CMK (cell line): ENCODE data around the gene NPHP3.

GRCh38 chr3:129279344-129280105 is 855 bp downstream of the HMCES start:
- RRBS, result 1% methylated on average over 2 of the region's 31 CpGs

GRCh38 chr3:129305183-129306129 is 10.6 kb downstream of the H1-10 start:
- RRBS, result no CpG with 5 or more reads among the region's 29 CpGs

DNA sequence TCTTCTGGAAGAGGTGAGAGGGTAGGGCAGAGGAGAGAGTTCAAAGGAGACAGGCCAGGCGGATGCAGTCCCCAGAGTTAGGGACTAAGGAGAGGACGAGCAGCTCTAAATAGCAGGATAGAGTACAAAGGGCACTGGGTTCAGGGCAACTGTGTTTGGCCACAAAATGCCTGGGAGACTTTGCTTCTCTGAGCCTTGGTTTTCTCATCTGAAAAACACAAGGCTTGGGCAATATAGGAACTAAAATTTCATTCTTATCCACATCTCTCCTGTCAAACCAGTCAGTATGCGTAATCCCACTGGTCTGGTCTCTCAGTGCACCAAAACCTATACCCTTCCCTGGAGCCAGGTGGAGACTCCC is 10.0 kb downstream of the EFCAB12 start:
- RRBS, result no CpG with 5 or more reads among the region's 3 CpGs

- RRBS, result no CpG with 5 or more reads among the region's 3 CpGs
Observed at GRCh38 chr3:129424040-129424537, 4.3 kb downstream of the EFCAB12 start.

DNA sequence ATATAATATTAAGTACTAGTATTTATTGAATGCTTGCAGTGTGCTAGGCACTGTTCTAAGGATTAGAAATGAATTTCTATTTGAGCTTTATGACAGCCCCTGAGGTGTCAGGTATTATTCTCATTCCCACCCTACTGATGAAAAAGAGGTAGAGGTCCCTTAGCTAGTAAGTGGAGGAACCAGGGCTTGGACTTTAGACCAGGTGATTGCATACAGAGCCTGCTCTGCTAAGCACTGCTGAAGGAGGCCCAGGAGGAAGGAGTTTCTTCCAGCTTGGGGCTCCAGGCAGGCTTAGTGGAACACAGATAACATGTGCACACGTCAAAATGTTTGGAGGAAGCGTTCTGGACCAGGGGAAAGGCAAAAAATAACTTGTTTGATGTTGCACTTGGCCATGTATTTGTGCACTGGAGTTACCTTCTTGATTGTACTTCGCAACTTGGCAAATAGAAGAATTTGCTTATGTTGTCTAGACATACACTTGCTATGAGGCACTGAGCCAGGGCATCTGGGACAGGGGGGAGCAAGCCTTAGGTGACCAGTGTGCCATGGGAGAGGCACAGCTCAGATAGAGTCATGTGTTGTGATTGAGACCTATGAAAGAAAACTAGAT is 22.4 kb downstream of the IFT122 start:
- RRBS, result no CpG with 5 or more reads among the region's 3 CpGs

DNA sequence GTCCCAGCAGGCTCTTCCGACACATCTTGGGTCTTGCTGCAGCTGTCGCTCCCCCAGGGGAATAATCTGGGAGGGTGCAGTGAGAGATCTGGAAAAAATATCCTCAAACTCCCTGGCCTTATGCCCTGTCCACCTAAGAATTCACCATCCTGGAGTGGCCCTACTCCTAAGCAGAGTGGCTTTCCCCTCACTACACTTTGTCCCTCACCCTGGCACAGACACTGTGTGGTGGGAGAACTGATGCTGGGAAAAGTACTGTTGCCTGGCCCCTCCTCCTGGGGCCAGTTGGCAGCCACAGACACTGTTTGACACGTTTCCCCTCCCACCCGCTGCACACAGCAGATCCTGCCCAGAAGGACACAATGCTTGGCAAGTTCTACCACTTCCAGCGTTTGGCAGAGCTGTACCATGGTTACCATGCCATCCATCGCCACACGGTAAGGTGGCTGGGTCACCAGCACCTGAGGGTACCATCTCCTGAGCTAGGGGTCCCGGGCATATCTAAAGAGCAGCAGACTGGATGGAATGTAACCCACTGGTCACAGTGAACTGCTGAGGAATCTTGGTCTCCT is 21.0 kb upstream of the RHO start:
- RRBS, result no CpG with 5 or more reads among the region's 8 CpGs

DNA sequence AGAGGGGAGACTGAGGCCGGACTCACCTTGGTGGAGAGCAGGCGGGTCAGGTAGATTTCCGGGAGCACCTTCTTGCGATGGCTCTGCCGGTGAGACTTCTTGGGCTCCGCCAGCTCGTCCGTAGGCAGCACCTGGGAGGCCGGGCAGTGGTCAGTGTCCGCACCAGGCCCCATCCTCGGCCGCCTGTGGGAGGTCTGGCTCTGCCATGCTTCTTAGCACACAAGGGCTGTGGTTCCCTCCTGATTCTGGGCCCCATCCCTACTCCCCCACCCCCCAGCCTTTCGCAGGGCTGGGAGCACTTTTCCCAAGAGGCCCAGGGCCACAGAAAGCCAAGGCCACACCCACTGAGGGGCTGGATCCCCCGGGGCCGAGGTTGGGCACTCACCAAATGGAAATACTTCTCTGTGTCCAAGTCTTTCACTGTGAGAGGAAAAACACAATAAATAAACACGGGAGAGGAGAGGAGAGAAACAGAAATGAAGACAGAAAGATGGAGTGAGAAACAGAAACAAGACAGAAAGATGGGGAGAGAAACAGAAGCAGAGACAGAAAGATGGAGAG is 17.4 kb downstream of the H1-8 start:
- RRBS, result 95% methylated on average over 5 of the region's 16 CpGs

DNA sequence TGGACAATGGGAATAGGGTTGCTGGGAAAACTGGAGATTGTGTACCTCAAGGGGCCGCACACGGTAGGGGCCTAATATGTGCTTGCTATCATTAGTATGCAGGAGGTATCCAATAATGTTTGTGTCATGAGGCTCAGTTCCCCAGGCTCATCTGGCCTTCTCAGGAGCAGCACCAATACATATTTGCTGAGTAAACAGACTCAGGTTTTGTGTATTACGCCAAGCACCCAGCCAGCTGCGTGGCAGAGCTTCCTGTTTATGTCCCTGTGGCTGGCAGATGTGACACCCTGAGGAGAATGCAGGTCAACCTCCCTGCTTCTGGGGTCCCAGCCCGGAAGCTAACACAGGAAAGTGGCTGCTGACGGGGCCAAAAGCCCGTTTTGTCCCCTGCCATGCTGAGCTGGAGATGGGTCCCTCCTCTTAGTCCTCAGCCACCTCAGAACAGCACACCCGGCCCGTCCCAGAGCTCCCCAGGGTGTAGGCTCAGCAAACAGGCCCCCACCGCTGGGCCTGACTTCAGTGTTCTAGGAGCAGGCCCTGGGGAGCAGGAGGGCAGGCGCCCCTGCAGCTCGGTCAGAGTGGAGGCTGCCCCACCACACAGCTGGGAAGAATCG is 29.6 kb downstream of the PLXND1 start:
- RRBS, result 29% methylated on average over 1 of the region's 13 CpGs

DNA sequence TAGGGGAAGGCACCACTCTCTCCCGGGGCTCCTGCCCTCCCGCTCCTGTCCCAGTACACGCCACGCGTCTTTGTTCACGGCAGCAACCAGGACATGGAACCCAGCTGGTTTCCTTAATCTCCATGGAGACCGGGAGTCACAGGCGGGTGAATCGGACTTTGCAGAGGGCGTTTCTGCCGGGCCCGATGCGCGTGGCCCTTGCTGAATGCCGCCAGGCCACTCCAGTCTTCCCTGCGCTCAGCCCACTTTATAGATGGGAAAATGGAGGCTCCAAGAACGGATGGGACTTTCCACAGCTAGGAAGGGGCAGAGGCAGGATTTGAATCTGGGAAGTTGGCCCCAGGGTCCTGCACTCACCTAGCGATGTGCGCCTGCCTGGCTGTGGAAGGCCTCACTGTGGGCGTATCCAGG is 7.4 kb downstream of the PLXND1 start:
- RRBS, result 80% methylated on average over 7 of the region's 20 CpGs

DNA sequence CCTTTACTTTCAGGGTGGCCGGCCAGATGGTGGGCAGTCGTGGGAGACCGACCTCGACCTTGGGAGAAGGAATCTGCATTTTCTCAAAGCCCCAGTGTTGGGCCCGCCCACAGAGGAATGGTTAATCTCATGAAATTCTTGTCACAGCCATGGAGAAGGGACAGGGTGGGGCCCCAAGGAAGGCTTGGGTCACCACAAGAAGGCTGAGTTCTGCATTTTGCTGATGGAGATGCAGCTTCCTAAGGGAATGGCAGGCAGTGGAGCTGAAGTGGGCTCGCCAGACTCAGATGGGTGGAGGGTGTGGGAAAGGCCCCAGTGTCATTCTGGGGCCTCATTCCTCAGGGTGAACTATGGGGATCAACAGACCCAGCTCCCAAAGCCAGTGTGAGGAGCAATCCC is 2.8 kb downstream of the PLXND1 start:
- RRBS, result no CpG with 5 or more reads among the region's 6 CpGs

DNA sequence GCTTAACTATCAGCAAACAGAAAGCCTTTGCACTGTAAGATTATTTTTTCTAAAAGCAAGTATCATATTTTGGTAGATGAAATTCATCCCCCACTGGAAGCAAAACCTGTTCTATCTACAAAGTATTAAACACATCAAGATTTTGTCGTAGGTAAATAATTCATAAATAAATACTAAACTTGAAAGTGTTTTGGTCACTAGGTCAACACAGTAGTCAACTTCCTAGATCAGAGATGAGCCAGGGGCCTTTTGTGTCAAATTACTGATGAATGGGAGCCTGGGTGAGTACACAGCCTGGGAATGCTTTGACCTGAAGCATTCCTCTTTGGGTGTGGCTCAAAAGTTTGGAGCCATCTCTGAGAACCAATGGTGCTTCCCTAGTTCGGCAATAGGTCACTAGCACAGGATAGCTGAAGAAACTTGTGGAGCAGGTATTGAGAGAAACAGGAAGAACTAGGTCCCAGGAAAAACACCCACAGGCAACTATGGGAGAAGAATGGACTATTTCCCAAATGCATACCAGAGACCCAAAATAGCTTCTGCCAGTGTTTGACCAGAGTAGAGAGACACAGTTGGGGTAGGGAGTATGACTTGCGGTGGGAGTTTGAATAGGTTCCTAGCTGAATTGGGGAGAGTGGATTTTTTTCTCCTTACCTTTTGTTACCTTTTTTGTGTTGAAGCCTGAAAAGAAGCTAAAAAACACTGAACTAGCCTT is 56.6 kb upstream of the PLXND1 start:
- RRBS, result no CpG with 5 or more reads among the region's 3 CpGs

GRCh38 chr3:129757061-129757850 is 136.3 kb downstream of the TMCC1 start:
- RRBS, result no CpG with 5 or more reads among the region's 4 CpGs

- RRBS, result no CpG with 5 or more reads among the region's 3 CpGs
Observed at GRCh38 chr3:130820840-130821380, 73.0 kb upstream of the ATP2C1 start.

DNA sequence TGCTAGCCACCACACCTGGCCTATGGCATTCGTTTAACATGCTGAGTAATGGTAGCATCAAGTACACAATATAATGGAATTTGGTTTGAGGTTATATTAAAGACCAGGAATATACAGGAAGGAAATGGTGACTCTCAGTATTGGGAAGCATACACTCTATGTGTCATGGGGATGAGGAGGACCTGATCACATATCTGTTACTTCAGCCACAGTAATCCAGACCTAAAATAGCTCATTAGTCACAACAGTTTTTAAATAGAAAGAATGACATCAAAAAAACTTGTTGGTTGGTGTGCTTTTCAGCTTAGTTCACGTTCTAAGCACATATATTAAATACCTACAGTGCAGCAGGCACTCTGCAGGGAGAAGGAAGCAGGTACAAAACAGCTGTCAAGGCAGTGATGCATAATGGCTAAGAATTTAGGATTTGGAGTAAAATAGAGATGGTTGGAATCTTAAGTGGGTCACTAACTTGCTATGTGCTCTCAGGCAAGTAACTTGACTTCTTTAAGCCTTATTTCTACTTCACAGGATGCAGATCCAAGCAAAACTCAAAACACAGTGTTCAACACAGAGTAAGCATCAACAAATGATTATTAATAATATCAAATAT is 52.4 kb upstream of the ATP2C1 start:
- RRBS, result no CpG with 5 or more reads among the region's 2 CpGs

- RRBS, result no CpG with 5 or more reads among the region's 6 CpGs
Observed at GRCh38 chr3:130990290-130991055, 36.2 kb downstream of the ASTE1 start.

GRCh38 chr3:131491077-131491670 is 11.6 kb downstream of the MRPL3 start:
- RRBS, result no CpG with 5 or more reads among the region's 4 CpGs

GRCh38 chr3:132453484-132453950 is 36.2 kb downstream of the DNAJC13 start:
- RRBS, result no CpG with 5 or more reads among the region's 4 CpGs

GRCh38 chr3:132659322-132659633 is 331 bp downstream of the ACAD11 start:
- RRBS, result no CpG with 5 or more reads among the region's 9 CpGs

- RRBS, result 1% methylated on average over 10 of the region's 118 CpGs
Observed at GRCh38 chr3:132721368-132722691, at the start of gene NPHP3. NPHP3 (minus strand) TSS chr3:132722409.

GRCh38 chr3:133124500-133125010 is 86.4 kb downstream of the TMEM108 start:
- RRBS, result no CpG with 5 or more reads among the region's 7 CpGs